Placental epithelial cell (primary cell): Measurements from ENCODE around the genes POF1B, CHM, CPXCR1, FAM133A, CSTF2, CENPI, DRP2, TIMM8A and ARMCX2.

DNA sequence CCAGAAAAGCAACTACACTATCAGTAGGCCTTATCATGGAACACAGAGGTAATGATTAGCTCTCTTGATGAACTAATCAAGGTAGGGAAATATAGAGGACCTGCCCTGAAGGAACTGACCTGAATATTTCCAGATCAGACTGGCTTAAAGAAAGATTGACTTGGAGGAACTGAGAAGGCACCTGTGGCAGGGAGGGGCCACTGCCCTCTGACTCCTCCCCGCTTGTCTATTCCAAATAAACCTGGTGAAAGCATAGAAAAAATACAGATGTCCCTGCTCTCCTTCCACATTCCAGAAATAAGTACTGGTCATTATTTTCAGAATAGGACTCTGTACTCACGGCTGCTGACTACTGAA is 5.5 kb downstream of the RPS6KA6 start:
- CAGE, long polyA plus RNA, result no peak

DNA sequence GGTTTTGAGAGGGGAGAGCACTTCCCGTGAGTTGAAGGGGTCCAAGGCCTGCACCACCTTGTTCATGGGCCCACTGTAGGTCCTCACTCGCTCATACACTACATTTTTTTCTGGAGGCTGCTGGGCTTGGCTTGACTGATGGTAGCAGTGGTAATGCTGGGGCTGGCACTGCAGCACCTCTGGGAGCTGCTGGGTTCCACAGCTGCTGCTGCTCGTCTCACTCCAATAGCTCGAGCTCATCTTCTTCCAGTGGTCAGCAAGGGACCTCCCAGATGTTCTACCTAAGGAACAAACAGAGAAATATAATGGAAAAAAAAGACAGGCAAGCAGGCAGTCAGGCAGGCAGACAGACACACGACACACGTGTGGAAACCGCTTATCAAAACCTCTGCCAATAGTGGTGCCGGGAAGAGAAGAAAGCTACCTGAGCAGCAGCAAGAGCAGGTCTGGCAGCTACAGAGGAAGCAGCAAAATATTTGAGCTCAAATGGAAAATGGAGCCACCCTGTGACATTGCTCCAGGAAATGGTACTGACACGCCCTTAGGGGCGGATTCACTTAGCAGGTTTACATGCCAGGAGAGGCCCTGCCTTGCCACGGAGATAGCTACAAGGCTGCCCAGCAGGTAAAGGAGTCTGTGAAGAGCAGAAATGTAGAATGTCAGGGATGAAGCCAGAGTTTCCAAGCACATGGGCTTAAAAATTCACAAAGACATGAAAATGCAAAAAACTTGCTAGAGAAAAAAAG is at the start of gene POF1B:
TSS of gene POF1B (minus strand) at position 451 of the 746 bp plus-strand sequence.
- CAGE, long polyA plus RNA, result no peak

DNA sequence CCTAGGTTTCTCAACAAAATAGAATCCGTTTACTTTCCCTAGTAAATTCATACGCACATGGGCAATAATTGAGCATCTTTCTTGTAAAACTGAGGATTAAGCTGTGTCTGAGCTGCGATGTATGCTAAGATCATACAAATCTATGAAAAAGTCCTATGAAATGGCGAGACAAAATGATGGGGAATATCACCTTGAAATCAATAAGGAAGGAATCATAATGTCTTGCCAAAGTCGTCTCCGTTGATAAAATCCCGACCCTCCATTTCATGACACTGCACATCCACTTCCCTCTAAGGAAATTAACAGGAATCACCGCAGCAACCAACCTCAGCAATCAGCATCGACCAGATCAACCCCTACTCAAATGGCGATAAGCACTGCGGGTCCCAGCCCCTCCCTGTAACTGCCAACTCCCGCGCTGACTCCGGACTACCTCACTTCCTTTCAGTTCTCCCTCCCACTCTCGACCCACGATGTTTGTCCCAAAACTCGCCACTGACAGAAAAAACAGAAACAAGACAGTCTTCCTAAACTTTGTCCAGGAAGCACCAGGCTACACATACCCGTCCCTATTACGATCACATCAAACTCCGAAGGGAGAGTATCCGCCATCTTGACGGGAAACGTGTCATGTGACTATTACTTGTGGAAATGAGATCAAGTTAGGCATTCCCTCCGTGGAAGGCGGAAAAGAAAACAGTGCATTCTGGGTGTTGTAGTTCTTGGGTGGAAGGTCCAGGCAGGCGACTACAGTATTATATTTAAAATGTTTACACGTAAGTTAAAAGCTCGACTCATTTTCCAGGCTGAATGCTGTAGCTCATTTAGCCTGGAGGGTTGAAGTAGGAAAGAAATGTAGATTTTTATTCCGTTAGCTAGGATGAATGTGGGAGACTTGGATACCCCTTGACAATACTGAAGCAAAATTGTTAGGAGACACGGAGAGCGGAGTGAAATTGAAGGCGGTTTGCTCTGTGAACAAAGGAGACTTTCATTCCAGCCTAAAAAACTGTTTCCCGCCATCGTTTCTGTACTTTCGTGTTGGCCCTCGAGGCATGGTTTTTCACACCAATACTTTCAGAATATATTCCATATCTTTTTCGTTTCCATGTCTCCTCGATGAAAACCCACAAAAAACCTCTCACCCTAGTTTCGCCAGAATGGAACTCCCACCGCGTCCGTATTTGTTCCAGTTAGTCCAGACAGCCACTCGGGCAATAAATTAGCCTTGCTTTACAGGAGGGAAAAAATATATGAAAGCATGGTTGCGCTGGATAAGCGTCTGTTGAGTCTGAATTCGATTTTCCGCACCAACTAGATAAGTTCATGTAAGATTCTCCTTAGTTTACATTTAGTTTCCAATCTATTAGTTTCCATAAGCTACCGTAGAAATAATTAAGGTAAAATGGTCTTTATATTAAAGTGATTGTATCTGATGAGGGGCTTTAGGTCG is at the start of gene CHM:
TSS of gene CHM (minus strand) at position 638 of the 1,453 bp plus-strand sequence.
- CAGE, long polyA plus RNA, result no peak

DNA sequence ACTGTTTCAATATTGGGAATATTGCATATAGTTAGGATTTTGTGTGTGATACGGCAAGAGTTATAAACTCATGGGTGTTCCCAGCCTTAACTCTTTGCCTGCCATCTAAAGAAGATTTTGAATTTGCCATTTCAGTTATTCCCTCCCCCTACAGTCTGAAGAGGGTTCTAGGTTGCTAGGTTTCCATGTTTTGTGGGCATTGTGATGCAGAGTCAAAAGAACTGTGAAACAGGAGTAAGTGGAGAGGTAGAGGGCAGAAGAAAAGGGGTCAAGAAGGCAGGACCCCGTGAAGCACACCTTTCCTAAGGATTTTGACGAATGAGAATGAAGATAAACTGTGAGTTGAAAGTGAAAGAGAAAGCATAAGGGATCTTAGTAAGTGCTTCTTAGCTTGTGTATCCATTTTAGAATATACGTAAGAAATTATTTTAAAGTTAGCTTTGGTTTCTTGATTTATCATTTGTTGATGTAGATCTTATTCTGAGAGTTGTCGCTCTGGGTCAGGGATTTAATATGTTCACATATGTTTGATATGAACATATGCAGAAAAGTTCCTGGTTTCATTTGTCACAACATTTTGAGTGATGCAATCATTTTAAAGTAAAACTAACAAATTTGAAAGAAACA is at the start of gene CPXCR1:
TSS of gene CPXCR1 (plus strand) at position 231 of the 627 bp plus-strand sequence.
- CAGE, long polyA plus RNA, result no peak

DNA sequence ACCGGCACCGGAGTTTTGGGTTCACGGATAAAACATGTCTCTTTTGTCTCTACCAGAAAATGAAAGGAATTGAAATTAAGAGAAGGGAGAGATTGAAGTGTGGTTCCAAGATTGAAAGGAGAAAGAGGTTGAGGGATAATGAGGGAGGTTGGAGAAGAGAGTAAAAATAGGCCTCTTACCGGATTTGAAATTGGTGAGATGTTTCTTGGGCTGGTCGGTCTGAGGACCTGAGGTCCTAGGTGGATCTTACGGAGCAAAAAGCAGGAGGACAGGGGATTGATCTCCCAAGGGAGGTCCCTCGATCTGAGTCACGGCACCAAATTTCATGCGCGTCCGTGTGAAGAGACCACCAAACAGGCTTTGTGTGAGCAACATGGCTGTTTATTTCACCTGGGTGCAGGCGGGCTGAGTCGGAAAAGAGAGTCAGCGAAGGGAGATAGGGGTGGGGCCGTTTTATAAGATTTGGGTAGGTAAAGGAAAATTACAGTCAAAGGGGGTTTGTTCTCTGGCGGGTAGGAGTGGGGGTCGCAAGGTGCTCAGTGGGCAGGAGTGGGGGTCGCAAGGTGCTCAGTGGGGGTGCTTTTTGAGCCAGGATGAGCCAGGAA is 326.0 kb downstream of the PCDH11X start:
- CAGE, long polyA plus RNA, result no peak

GRCh38 chrX:93673847-93674558 is at the start of gene FAM133A:
Gene FAM133A, plus strand, starts transcription at chrX:93674206.
- CAGE, long polyA plus RNA, result no peak

- CAGE, long polyA plus RNA, result no peak
Observed at GRCh38 chrX:93696129-93696421, 22.1 kb downstream of the FAM133A start.

DNA sequence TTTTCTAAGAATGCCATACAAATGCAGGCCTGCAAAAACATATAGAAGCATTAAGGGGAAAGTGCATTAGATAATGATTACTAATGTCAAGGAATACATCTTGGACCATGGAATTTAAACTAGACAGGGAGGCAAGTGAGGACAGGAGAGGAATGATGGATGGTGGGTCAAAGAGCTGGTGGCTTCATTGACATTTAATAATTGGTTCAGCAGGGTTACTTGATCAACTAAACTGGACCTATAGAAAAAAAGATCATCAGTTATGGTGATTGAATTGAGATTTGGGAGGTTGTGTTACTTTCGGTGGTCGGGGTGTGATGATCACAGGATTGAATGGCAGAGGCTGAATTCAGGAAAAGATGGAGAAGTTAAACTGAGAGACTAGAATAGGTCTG is 162.9 kb downstream of the RPA4 start:
- CAGE, long polyA plus RNA, result no peak

DNA sequence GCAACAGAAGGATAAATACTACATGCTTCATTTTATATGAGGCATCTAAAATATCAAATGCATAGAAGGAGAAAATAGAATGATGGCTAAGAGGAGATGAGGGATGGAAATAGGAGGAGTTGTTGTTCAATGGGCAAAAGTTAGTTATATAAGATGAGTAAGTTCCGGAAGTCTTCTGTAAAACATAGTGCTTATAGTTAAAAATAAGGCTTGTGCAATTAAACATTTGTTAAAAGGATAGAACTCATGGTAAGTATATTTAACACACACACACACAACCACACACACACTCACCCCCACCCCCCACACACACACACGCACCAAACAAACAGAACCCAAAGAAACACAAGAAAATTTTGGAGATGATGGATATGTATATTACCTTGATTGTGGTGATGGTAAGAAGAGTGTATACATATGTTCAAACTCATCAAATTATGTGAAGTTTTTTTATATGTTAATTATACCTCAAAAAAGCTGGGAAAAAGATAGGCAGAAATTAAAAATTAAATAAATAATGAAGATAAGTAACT is 1343.4 kb downstream of the PCDH19 start:
- CAGE, long polyA plus RNA, result no peak

- CAGE, long polyA plus RNA, result no peak
Observed at GRCh38 chrX:100649509-100650279, 5.7 kb downstream of the SRPX2 start.

DNA sequence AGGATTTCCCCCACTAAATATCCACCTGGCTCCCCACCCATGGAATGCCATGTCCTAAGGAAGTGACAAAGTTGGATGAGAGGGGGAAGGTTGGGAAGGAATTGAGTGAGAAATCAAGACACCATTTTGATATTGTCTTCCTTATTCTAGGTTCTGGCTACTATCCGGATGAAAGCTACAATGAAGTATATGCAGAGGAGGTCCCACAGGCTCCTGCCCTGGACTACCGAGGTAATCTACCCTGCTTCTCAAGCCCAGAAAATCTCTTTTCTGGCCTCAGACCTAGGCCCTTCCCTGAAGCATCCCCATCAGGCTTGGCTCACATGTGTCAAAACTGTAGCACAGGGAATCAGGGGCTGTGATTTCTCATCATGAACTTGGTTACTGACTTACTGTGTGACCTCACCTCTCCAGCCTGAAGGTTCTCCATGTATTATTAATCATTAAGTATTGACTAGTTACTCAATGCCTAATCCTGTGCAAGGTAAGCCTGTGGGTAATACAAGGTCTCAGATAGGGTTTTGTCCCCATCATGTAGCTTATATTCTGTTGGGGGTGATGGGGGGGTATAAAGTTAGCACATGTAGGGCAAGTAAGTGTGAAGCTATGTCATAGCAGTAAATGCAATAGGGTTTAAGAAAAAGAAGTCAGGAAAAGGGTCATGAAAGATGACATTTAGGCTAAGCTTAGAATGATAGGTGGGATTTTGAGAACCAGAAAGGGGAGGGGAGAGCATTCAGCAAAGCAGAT is 6.8 kb downstream of the SRPX2 start:
- CAGE, long polyA plus RNA, result no peak

DNA sequence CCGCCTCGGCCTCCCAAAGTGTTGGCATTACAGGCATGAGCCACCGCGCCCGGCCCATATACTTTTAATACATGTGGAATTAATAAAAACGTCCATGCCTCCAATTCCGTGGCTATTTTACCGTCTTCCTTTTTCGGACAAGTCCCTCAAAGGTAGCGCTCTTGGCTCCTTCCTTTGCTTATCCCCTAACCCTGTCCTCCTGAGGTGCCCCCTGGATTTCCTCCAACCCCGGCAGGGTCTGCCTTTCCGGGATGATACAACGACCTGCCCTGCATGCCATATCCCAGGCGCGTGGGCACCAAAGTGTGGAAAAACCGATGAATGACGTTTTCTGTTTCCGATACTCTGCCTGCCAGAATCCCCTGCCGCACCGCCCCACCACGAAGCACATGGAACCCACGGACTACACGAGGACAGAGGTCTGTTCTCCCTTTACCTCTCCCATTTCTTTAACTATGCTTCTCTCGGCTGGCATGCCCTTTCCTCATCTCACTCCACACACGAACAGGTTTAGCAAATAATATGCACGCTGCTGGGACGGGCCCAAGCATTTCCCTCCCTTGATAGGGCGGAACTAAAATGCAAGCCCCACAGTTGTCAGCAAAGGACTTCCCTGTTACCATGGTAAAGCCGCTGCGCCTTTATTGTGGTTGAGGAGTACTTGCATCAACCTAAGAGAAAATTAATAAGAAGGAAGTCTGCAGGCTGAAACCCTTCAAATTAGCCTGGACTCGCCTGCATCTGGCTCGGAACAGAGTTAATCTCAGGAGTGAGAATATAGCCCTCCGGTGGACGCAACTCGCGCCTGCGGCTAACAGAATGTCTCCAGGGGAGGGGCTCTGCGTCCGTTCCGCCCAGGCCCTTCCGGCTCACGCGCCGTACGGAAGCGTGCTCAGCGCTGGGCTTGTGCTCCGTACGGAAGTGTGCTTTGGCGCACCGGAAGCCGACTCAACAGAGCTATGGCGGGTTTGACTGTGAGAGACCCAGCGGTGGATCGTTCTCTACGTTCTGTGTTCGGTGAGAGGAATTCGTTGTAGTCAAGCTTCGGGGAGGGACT is at the start of gene CSTF2:
TSS of gene CSTF2 (plus strand) at position 934 of the 1,057 bp plus-strand sequence.
- CAGE, long polyA plus RNA, result no peak

GRCh38 chrX:100829781-100830295 is 9.6 kb downstream of the CSTF2 start:
- CAGE, long polyA plus RNA, result no peak

DNA sequence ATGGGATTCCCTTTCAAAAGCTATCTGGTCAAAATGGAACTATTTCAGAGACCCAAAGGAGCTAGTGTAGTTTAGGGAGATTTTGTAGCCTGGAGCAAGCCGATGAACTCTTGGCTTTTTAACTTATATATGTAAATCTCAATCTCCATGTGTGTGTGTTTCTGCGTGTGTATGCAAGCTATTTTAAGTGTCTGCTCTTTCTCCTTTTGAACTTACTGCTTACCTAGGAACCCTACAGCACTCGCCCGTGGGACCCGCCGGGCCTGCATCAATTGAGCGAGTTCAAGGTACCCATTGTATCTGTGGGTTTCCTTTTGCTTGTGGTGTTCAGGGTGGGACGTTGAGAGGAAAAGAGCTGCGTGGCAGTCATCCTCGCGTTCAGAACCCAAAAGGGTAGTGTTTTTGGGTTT is 10.4 kb downstream of the CSTF2 start:
- CAGE, long polyA plus RNA, result no peak

- CAGE, long polyA plus RNA, result no peak
Observed at GRCh38 chrX:101079762-101080752, 1.4 kb downstream of the TMEM35A start.

DNA sequence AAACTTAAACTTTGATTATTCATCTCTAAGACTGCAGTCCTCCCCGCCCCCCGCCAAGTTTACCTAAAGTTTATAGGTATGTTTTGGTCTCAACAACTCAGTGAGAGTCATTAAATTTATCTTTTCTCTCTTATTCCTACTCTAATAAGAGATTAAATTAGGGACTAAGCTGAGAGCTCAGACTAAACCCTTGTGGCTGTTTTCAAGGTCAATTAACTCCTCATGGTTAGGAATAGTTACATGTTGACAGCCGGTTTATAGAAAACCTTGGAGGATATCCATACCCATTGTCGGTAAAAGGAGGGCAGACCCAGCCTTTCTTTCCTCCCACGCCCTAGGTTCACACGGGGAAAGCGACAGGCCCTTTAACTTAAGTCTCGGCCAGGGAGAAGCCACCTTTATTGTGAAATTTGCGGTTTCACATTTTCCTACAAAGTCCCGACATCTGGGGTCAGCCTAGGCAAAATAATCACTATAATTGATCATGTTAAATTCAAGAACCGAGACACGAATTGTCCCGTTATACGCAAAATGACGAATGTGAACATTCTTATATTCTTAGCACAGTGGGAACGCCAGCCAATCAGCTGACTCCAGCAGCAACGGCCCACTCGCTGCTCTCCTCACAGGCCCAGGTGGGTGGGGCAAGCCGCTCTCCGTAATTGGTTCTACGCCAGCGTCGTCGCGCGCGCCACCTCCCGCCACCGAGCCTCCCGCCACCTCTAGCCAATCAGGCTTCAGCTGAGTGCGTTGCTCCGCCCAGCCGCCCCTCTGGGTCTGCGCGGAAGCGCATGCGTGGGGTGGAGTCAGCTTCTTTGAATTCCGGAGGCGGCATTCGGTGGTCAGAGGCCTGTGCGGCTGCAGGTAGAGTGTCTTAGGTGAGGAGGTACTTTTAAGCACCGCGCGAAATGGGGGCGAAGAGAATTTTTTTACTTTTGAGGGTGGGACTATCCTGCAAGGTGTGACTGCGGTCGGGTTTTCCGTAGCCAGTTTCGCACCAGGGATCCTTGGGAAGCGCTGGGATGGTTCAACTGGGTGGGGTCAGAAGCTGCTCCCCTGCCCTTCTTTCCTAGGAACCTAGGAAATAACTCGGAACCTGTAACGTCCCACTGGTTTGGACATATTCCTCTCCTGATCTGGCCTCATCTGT is at the start of gene CENPI:
TSS of gene CENPI (plus strand) at position 834 of the 1,150 bp plus-strand sequence.
- CAGE, long polyA plus RNA, result no peak

GRCh38 chrX:101219363-101220195 is at the start of gene DRP2:
Gene DRP2, plus strand, starts transcription at chrX:101219786.
- CAGE, long polyA plus RNA, result no peak

DNA sequence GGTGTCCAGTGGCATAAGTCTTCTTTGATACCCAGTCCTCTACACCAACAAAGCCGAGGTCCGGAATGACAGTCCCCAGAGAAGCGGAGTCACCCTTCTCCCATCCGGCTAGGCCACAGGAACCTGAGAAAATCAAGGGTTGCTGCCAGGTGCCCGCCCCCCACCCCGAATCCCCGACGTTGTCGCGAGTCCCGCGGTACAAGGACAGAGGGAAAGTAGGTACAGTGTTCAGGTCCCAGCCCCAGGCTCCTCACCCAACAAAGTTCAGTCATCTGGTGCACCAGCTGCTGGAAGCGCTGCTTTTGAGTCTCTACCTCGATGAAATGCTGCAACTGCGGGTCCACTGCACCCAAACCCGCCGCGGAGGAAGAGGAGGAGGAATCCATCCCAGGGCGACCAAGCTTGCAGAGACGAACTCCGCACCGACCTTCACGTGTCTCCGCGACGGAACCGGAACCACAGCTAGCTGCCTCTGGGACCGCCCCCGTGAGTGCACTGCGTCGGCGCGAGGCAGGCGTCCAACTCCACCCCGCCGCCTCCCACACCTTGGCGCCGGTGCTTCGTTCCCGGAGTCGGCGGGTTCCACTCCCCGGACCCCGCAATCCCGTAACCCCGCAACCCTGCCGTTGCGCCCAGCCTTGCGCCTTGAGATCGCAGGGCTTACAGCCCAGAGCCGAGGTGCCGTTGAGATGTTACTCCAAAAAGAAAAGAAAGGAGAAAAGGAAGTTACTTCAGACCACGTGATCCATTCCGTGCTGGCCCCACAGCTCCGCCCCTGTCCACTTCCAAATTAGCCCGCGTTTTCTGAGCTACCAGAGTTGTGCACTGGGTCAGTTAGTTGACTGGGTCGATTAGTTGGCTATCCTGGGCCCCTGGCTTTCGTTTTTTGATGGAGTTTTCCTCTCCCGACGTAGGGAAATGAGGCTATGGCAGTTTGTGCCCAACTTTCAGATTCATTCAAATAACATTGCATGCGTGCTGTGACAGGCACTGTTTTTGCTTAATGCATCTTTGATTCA is at the start of gene TIMM8A:
TSS of gene TIMM8A (minus strand) at position 464 of the 1,019 bp plus-strand sequence.
- CAGE, long polyA plus RNA, result no peak

- CAGE, long polyA plus RNA, result no peak
Observed at GRCh38 chrX:101658262-101659003, 1.2 kb downstream of the ARMCX2 start.

- CAGE, long polyA plus RNA, result no peak
Observed at GRCh38 chrX:101659004-101660316, at the start of gene ARMCX2. Gene ARMCX2, minus strand, starts transcription at chrX:101659850.